Airway epithelial cell (primary cell): Measurements from ENCODE around the genes BDP1 and TNPO1.

DNA sequence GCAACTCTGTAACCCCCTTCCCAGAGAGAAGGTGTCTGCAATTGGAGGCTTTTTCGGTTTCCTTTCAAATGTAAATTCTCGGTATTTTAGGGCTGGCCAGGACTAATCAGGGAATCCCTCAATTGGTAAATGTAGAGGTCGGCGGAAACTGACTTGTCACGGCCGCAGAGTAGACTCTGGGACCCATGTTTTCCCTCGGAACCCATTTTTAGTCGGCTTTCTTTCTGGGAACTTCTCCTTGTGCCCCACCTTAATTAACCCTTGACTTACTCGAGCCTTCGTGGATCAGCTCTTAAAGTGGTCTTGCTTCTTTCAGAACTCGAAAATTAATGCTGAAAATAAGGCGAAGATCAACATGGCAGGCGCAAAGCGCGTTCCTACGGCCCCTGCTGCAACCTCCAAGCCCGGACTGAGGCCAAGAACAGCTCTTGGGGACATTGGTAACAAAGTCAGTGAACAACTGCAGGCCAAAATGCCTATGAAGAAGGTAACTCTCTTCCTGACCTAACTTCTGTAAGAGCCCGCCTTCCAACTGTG lies 710 bp downstream of the CCNB1 start:
- RAMPAGE, long total RNA: no peak

GRCh38 chr5:69333679-69334002 lies 1.0 kb upstream of the CCDC125 start:
- RAMPAGE, long total RNA: no peak

- RAMPAGE, long total RNA: no peak
These were observed 951 bp downstream of the GTF2H2C start for GRCh38 chr5:69560946-69561338.

DNA sequence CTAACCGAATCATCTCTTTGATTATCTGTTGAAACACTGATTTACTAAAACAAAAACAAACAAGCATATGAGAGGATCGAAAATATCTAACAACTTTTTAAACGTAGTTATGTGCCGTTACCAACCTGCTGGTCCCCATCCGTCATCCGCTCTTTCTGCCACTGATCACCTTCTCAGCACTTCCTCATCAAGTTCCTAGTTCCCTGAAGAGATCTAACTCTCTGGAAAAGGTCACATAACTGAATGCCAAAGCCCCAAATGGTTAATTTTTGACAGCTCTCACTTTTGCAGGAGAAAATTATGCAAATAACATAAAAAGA lies 8.9 kb upstream of the BDP1 start:
- RAMPAGE, long total RNA: no peak

- RAMPAGE, long total RNA: no peak
These were observed at the start of gene BDP1 for GRCh38 chr5:71455318-71456463. Gene BDP1, plus strand, starts transcription at chr5:71455651.

- RAMPAGE, long total RNA: no peak
These were observed 33.9 kb downstream of the BDP1 start for GRCh38 chr5:71489311-71489725.

DNA sequence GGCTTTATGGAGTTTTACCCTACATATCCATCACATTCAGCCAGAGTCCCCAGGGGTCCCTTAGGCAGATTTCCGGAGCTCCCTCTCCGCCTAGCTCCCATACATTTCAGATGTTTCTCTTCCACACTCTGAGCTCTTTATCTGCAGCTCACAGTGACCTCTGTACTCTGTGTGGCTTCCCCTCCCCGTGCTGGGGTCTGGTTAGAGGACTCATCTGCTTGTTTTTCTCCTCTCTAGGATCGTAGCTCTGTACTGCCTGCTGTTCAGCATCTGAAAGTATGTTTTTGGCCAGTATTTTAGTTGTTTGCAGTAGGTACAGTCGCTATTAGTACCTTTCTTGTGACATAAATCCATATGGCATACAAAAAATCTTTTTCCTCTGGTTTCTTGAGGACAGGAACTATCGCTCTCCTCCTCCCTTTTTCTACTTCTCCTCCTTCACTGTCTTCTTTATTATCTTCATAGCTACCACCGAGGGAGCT lies 25.0 kb upstream of the CARTPT start:
- RAMPAGE, long total RNA: no peak

GRCh38 chr5:71892024-71892269 lies 172.9 kb downstream of the CARTPT start:
- RAMPAGE, long total RNA: no peak

GRCh38 chr5:72171609-72172227 lies 64.4 kb downstream of the MAP1B start:
- RAMPAGE, long total RNA: no peak

DNA sequence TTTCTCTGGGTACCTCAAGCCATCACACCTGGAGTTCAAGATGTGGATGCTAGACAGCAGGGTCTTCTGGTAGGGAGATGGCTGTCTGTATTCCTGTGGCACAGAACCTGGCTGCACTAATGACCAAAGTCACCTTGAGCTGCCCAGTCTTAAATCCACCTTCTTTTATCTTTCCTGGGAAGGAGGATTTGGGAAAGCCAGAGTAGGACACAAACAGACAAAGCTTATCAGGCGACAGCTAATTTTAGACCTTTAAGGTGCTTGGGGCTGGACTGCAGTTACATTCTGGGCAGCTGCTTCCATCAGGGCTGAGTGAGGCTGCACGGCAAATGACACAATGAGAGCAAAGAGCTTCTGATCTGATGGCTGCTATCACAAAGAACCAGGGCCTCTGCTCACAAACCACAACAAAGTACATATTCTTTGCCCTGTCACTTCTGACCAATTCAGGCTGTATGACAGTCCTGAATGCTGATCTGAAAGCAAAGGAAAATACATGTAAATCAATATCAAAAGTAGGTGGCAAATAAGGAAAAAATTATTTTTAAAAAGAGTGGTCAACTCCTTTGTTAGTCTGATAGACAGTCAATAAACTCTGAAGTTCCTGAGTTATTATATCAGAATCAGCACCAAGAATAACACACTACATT lies 93.1 kb downstream of the MRPS27 start:
- RAMPAGE, long total RNA: no peak

GRCh38 chr5:72363108-72363725 lies 43.0 kb downstream of the PTCD2 start:
- RAMPAGE, long total RNA: no peak

GRCh38 chr5:72379685-72380305 lies 59.6 kb downstream of the PTCD2 start:
- RAMPAGE, long total RNA: no peak

DNA sequence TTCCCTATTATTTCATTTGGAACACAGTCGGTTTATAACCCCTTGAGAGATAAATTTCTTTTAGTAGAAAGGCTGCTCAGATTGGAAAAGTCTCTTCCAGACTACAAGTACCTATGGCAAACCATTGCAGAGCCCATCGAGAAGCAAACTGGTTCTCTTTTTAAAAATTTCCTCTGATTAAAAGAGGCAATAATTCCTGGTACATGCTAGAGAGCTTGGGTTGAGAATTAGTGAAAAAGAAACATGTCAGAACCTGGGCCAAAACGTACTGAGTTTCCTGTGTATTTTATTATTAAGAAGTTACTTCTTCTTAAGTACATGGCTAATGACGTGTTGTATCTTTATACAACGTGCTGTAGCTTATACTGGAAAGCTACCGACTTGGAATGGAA lies 43.3 kb downstream of the ZNF366 start:
- RAMPAGE, long total RNA: no peak

GRCh38 chr5:72556200-72557440 lies 49.4 kb upstream of the ZNF366 start:
- RAMPAGE, long total RNA: no peak

- RAMPAGE, long total RNA: no peak
These were observed 129.9 kb upstream of the ZNF366 start for GRCh38 chr5:72637068-72637516.

GRCh38 chr5:72815488-72815858 lies 988 bp upstream of the TNPO1 start:
- RAMPAGE, long total RNA: no peak

GRCh38 chr5:72816297-72817014 lies at the start of gene TNPO1:
Gene TNPO1, plus strand, starts transcription at chr5:72816661.
- RAMPAGE, long total RNA: start-site peak on the plus strand at chr5:72816666-72816698, 120 and 66 reads in 2 replicates

DNA sequence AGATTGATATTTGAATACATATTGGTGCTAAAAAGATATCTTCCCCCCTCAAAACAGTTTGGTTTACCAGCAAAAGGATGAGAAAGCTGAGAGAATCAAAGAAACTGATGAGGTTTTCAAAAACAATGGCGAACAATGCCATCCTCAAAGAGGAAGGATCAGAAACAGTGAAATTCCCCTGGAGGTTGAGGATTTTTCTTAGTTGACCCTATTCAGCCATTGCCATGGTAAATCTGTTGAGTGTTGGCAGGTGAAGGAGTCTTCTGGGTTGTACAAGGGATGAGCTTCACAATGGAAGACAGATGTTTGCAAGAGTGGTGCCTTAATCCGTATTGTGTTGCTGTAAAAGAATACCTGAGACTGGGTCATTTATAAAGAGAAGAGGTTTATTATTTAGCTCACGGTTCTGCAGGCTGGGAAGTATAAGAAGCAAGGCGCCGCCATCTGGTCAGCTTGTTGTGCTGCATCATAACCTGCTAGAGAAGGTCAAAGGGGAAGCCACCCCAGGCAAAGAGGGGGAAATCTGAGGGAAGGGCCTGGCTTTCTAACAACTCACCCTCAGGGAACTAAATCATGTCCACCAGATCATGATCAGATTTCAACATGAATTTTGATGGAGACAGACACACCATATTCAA lies 2.4 kb downstream of the TNPO1 start:
- RAMPAGE, long total RNA: no peak

- RAMPAGE, long total RNA: no peak
These were observed 32.0 kb downstream of the TNPO1 start for GRCh38 chr5:72848305-72849114.

GRCh38 chr5:72951723-72952557 lies 3.9 kb upstream of the FCHO2 start:
- RAMPAGE, long total RNA: no peak